Hair follicular keratinocyte (primary cell): Measurements from ENCODE around the genes TAMM41 and TSEN2.

GRCh38 chr3:10988049-10988406 is 4.5 kb upstream of the SLC6A1 start:
- RAMPAGE, long total RNA, result no peak

DNA sequence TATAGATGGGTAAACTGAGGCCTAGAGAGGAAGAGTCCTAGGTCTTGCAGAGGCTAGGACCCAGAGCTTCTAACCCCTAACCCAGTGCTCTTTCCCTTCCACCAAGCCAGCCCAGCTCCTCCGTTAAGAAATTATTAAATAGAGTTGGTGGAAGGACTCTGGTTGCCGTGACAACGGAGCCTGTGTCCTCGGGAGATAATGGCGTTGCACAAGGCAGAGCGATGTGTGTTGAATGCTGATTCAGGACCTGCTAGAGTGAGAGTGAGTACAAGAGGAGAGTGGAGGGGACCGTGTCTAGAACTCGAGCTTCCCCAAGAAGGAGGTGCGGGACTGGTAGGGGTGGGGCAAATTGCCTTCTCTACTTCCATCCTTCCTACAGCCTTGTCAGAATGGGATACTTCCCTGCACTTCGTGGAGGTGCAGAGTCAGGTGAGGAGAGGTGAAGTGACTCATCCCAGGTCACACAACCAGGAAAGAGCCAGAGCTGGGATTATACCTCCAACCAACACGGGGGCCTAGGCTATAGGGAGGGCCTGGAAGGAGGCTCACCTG is 8.6 kb downstream of the SLC6A1 start:
- RAMPAGE, long total RNA, result no peak

DNA sequence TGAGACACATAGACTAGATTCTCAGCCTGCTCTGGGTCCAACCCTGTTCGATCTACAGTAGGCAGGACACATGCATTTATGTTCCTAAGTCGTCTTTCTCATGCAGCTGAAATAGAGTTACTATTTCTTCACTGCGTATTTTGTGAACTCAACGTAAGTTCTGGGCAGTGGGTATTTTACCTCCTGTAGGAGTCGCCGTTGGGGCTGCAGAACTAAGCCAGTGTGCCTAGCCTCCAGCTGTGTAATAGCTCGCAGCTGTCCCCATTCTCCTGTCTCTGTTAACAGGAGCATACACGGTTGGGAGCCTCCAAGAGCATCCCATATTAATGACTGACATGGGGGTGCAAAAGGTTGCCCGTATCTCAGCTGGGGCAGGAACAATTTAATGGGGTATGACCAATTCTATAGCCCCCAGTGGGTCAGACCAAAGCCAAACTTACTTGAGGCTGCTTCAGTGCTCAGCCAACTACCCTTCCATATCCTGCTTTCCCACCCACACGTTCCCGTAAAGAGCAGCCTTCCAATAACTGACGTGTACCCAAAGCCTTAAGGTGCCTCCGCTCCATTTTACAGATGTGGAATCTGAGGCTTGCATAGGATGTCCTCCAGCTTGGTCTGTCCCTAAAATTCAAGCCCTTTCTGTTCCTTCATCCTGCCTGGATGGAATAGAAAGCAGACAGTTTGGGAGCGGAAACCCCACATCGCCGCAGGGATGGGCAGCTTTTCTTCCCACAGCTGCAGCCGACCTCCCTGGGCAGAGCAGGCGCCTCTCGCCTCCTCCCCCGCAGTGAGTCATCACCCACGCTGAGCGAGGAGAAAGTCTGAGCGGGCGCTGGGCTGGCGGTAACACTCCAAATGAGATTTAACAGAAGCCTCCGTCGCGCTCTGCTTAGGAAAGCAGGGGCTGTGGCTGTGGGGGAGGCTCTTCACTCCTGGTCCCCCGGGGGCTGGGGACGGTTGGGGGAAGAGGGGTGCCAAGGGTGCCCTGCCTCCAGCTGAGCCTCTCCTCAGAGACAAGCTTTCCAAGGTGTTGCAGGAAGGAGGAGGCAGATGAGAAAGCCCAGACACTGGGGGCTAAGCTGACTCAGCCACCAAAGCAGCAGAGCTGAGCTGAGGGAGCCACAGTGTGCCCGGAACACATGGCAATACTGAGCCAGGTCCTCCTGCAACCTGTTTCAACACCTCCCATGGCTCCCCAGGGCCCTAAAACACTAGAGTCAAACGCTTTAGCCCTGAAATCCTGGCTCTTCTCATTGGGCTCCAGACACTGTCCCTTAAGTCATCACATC is 57.9 kb upstream of the HRH1 start:
- RAMPAGE, long total RNA, result no peak

DNA sequence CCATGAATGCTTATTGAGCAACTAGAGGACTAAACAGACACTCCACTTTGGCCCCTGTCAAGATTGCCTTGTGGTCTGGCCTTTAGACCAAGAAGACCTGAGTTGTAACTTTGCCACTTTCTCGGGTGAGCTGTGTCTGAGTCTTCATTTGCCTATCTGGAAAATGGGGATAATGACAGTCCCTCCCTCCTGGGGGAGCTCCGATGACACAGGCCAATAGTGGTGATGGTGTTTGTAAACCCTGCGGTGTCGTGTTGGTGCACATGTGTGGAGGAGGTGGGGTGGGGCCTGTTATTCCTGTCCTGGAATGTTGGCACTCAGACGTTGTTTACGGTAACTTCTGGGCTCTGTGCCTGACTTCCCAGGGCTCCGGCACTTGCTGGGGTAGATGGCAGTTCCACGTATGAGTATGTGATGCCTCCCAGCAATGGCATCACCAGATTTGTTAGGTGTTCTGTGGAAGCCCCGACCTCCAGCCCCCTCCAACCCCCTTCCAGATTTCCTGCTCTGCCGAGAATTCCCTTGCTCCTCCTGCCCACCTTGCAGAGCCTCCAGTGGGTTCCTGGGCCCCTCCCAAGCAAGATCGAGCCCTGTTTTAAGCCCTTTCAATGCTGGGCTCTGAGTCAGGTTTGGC is 31.3 kb downstream of the HRH1 start:
- RAMPAGE, long total RNA, result no peak

DNA sequence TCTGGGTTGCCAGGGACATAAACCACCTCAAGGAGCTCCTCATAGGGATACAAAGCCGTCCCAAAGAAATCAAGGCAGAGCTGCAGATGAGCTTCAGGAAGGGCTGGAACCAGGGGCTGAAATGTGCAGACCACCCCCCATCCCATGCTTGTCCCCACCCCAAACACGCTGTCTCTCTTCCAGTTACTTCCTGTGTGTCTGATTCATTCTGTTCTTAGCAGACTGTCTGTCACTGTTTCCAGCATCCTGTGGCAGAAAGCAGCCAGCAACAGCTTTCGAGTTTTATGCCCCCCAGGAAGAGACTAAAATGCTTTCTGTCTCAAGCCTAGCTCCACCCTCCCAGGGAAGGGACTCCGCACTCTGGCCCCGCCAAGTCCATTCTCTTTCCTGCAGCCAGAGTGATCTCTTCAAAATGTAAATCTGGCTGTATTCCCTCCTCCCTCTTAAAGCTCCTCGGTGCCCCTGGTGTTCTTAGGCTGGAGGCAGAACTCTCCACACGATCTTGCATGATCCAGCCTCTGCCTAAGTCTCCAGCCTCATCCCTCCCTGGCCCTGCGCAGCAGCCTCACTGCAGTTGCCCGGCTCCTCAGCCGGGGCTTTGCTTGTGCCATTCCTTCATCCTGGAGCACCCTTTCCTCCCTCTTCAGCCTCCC is 41.5 kb downstream of the HRH1 start:
- RAMPAGE, long total RNA, result no peak

- RAMPAGE, long total RNA, result no peak
Measured at GRCh38 chr3:11288339-11288580, 16.1 kb downstream of the ATG7 start.

- RAMPAGE, long total RNA, result no peak
Measured at GRCh38 chr3:11288581-11289021, 16.4 kb downstream of the ATG7 start.

- RAMPAGE, long total RNA, result no peak
Measured at GRCh38 chr3:11554600-11555221, 89.0 kb downstream of the VGLL4 start.

DNA sequence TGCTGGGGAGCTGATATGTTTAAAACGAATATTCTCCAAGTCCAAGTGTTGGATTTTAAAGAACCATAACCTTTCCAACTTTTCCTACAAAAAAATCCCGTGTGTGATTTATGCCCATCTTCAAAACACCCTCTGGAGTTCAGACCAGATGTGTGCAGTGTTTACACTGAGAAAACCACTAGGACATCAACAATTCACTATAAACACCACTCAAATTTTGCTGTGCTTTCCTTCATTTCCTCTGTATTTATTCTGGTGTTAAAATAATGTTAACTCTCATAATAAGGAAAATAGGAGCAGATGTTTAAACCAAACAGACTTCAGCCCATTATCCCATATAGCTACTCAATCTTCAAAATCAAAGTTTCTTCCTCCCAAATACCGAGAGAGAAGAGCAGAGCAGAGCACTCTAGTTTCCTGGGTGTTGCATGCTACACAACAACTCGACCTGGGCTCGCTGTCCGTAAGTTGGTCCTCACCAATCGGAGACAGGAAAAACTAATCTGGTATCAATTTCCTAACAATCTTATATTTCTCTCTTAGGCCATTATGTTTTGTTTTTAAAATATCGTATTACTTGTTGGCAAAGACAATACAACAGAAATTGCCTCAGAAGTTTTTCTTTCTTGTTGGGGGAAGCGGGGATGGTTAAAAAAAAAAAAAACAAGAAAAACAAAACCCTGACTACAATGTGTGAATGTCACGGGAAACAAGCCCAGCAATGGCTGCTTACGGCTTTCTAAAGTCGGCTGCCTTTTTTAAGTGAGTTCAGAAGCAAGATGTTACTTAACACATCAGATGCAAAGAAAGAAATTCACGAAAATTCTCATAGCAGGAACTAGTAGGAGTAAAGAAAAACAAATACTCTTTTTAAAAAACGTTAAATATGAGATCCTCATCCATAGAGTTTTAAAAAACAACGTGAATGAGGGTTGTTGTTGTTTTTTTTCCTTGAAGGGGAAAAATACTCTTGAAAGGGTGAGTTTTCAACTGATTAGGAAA is 2.0 kb downstream of the VGLL4 start:
- RAMPAGE, long total RNA, result no peak

- RAMPAGE, long total RNA, result start-site peak on the minus strand at chr3:11846845-11846910, 23 and 8 reads in 2 replicates
Measured at GRCh38 chr3:11846011-11847313, at the start of gene TAMM41. Gene TAMM41 (minus strand): TSS chr3:11846885.

DNA sequence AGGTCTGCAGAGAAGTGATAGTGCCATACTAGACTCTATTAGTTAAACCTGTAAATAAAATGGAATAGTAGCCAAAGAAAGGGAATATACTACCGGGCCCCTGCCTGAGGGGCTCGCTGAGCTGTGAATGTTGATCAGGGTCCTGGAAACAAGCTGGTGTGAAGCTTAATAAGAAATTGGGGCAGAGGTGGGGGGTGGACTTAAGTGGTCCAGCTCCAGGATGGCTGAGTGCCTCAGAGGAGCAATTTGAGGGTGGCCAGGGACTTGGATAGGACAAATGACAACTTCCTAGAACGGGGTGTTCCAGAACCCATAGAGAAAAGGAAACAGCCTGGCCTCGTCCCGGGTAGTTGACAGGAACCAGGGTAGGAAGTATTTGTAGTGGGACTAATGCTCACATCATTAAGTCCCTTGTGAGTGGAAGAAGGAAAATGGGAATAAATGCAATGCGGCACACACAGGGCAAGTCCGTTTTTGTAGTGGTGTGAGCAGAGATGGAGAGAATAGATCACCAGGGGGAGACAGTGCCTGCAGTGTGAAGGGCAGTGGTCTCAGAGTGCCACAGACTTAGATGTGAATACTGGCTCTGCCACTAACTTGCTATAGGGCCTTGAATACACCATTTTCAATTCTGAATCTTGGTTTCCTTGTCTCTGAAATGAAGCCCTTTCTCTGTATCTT is 19.7 kb downstream of the TIMP4 start:
- RAMPAGE, long total RNA, result no peak

DNA sequence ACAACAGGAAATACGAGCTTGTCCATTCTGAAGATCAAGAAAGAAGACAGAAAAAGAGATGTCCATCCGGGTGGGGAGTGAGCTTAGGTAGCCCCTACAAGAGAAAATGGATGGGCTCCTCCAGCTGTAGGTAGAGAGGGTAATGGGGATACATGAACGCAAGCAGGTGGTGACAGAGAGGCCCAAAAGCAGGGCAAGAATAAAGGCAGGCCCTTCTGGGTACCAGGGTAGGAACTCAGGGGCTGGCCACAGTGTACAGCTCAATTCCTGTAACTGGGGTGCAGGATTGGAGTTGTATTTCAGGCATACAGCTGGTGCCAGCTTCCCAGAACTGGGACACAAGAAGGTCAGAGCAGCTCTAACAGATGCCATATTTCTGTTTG is 15.8 kb downstream of the TIMP4 start:
- RAMPAGE, long total RNA, result no peak

DNA sequence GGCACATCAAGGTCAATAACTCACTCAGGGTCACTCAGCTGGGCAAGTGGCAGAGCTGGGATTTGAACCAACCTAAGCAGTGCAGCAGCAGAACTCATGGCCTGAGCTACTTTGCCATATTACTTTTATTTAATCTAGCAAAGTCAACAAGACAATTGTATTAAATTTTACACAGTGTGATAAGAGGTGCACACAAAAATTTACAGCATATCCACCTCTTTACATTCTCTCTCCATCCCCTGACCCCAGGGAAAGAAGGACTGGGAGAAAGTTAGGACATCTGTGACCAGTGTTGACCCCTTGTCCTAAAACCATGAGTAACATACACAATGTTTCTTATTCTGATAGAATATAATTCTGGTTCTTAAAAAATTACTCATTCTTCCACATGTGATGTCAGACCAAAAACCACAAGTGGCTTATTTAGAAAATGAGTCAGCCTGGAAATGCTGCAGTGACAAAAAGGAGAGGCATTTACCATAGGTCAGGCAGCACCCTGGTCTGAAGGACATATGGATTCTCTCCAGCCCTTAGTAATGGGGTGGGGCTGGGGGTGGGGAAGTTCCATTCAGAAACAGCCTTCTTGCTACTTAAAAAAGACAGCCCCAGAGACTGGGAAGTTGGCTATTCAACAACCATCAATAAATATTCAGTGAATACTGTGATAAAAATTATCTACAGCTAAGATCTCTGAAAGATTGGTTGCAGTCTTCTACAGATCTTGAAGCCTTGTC is 34.7 kb upstream of the TIMP4 start:
- RAMPAGE, long total RNA, result no peak

- RAMPAGE, long total RNA, result no peak
Measured at GRCh38 chr3:12316357-12316659, 27.4 kb downstream of the PPARG start.

DNA sequence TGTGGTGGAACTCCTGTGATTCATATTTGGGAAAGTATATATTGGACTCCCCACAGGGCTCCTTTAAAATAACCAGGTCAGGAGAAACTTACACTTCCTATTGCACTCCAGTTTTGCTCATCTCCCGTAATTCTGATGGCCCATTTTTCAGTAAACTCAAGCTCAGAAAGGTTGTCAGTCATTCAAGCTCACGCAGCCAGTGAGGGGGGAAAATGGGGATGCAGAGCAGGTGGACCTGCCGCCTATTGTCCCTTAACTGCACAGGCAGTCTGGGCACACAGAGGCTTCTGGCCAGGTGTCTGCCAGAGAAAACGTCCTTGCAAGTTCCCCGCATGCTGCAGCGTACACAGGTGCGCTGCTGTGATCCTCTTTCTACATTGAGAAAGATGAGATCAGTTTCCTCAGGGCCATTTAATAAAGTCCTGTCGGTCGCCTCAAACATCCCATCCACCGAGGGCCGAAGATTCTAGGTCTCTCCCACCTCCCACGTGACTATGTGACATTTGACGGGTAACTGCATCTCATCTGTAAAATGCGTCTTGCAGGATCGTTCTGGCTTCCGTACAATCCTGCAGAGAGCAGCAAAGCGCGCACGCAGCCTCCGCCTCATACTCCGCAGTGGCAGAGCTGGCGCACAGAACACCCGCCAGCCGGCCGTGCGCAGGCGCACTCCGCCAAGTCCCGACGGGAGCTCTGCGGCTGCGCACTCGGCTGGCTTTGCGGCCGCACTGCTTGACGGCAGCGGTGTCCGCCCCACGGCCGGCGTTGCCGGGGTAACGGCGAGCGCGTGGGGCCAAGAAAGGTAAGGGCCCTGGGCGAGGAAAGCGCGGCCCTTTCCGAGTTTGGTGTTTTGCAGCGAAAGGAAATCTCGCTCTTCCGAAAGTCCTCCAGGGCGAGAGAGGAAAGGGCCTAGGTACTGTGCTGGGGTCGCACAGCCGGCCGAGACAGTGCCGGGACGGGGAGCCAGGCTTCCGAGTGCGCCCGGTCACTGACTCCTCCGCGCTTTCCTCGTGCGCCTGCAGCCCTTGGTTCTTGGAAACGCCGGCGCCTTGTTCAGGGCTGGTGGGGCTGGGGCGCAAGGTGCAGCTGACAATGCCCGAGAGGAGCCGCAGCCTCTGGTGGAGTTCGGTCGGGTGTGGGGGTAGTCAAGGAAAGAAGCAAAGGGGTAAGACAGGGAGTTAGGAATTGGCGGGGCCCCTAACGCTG is at the start of gene TSEN2:
TSS of gene TSEN2 (plus strand) at position 765 of the 1,206 bp plus-strand sequence.
- RAMPAGE, long total RNA, result no peak

- RAMPAGE, long total RNA, result no peak
Measured at GRCh38 chr3:12648385-12649058, 15.4 kb downstream of the RAF1 start.

GRCh38 chr3:12662438-12663308 is 1.2 kb downstream of the RAF1 start:
- RAMPAGE, long total RNA, result no peak

- RAMPAGE, long total RNA, result no peak
Measured at GRCh38 chr3:12664661-12664790, 609 bp upstream of the RAF1 start.

DNA sequence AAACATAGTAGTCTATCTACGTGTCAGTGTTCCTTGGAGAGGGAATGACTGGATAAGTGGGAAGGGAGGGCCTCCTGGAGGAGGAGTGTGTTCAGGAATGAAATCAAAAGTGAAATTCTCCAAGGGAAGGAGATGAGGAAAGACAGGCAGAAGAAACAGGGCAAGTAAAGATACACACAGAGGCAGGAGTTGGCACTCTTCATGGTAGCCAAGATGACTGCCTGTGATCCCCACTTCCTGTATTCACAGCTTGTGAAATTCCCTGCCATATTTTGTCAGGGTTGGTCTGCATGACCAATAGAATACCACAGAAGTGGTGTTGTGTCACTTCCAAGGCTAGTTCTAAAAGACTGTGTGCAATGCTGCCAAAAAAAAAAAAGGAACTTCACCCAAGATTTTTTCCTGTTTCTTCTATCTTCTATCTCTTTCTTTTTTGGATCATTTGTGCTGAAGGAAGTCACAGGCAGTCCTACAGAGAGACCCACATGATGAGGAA is 17.9 kb upstream of the RAF1 start:
- RAMPAGE, long total RNA, result no peak

GRCh38 chr3:12833196-12834315 is 7.8 kb downstream of the RPL32 start:
- RAMPAGE, long total RNA, result no peak